Placental pericyte (primary cell): ENCODE measurements around the gene KPNA2.

- CAGE, long polyA plus RNA: no peak
Observed at GRCh38 chr17:67615140-67615685, 102.5 kb upstream of the NOL11 start.

GRCh38 chr17:67657396-67657622 lies 60.4 kb upstream of the NOL11 start:
- CAGE, long polyA plus RNA: no peak

DNA sequence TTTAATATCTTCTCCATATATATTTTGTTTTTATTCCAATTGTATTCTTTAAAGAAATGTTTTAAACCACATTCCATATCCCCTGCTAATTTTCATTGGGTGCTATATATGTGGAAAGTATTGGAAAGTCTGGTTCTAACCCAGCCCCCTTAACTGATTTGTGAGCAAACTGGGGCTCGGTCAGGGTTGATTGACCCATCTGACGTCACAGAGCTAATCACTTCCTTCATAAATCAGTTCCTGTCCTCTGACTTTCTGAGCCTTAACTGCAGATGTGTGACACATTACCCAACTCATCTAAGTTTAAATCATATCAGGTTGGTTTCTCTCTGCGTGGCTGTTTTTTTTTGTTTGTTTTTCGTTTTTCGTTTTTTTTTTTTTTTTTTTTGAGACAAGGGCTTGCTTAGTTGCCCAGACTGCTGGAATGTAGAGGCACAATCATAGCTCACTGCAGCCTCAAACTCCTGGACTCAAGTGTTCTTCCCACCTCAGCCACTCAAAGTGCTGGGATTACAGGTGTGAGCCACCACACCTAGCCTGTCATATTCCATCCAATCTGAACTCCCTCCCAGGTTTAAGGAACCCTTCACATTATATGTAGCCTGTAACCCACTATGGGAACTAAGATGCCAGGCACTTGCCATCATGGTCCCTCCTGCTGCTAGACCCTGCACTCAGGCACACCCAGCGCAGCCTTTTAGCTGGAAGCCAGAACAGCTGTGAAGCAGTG lies 7.1 kb upstream of the BPTF start:
- CAGE, long polyA plus RNA: no peak

DNA sequence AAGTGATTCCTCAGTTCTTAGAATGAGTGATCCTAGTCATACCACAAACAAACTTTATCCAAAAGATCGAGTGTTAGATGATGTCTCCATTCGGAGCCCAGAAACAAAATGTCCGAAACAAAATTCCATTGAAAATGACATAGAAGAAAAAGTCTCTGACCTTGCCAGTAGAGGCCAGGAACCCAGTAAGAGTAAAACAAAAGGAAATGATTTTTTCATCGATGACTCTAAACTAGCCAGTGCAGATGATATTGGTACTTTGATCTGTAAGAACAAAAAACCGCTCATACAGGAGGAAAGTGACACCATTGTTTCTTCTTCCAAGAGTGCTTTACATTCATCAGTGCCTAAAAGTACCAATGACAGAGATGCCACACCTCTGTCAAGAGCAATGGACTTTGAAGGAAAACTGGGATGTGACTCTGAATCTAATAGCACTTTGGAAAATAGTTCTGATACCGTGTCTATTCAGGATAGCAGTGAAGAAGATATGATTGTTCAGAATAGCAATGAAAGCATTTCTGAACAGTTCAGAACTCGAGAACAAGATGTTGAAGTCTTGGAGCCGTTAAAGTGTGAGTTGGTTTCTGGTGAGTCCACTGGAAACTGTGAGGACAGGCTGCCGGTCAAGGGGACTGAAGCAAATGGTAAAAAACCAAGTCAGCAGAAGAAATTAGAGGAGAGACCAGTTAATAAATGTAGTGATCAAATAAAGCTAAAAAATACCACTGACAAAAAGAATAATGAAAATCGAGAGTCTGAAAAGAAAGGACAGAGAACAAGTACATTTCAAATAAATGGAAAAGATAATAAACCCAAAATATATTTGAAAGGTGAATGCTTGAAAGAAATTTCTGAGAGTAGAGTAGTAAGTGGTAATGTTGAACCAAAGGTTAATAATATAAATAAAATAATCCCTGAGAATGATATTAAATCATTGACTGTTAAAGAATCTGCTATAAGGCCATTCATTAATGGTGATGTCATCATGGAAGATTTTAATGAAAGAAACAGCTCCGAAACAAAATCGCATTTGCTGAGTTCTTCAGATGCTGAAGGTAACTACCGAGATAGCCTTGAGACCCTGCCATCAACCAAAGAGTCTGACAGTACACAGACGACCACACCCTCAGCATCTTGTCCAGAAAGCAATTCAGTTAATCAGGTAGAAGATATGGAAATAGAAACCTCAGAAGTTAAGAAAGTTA lies 84.6 kb downstream of the C17orf58 start:
- CAGE, long polyA plus RNA: no peak

DNA sequence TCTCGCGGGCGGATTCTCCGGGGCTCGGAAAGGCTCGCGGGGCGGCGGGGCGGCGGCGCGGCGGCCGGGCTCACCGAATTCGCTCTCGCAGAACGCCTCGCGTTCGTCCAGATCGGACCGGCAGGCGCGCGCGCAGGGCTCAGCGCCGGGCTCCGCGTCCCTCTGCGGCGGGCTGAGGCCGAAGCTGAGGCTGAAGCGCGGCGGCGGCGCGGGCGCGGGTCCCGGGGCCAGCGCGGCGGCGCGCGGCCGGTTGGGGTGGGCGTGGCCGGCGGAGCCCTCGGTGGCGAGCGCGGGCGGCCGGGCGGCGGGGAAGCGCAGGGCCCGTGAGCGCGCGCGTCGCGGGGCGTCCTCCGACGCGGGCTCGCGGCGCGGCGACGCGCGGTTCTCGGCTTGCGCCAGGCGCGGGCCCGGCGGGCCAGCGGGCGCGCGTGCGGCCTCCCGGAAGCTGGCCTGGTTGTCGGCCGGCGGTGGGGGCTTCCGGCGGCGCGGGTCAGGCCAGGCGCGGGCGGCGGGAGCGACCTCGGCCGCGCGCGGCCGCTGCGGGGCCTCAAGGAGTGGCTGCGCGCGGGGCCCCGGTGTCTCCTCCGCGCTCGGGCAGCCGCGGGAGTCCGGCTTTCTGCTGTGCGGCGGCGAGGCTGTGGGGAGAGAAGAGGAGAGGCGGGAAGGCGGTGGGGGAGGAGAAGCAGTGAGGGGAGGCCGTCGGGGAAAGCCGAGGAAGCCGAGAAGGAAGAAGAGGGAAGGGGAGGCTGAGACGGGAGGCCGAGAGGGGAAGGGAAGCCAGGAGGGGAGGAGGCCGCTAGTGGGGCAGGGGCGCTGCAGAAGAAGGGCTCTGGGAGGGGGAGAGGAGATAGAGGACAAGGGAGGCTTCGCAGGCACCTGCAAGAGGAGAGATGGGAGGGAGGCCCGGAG lies 2.7 kb downstream of the C17orf58 start:
- CAGE, long polyA plus RNA: no peak

DNA sequence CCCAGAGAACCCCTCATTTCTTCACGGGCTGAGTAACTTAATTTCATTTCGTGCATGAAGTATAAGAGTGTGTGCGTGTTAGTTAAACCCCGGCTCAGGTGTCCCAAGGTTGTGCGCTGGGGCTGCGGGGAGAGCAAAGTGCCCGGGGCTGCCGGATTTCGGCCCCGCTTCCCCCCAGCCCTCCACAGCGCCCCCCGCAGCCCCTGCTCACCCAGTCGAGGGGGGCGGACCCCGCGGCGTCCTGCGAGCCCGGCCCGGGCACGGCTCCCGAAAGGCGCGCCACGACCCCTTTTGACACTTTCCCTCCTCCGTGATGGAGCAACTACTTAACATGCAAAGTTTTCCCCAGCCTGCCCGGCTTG lies 756 bp downstream of the C17orf58 start:
- CAGE, long polyA plus RNA: no peak

DNA sequence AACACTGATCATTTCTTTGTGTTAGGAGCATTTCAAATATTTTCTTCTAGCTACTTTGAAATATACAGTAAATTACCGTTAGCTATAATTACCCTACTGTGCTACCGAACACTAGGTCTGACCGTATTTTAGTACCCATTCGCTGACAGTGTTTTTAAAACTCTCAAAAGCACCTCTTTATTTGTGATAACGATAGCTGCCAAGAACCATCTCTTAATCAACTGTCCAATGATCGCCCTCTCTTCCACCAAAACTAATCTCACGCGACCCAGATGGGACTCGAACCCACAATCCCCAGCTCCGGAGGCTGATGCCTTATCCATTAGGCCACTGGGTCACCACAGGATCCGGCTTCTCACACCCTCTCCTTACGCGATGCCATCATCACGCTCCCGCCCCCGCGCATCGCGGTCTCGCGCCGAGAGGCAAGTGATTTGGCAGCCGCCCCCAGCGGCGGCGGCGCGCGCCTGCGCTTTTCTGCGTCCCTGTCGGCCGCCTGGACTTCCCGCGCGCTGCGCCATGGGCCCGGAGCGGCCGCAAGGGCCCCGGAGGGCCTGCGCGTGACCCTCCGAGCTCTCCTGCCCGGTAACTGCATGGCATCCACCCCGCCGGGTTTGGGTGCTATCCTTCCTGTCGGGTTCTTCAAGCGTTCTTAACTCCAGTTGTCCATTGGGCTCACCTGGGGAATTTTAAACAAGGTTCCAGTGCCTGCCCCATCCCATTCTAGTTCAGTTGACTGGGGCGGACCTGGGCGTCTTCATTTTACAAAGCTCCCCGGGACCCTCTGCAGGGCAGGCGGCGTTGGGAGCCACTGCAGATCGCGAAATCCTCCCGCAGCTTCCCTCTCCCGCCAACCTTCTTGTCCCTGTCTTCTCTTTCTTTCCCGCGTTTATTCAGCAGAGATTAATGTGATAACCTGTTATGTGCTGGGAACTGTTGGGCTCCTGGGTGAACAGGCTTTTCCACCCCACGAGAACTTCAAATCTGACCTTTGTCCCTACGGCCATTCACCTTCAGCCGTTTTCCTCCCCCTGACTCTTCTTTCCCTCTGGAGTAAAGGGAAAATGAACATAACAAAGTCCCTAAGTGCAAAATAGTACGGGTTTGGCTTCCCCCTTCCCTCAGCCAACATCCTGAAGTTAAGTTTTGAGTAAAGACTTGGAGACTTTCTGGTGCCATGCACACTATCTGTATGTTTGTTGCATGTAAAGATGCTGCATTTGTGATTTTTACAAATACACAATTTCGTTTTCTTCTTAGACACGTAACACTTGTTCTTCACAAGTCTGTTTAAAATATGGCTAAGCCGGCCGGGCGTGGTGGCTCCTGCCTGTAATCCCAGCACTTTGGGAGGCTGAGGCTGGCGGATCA lies 15.4 kb upstream of the KPNA2 start:
- CAGE, long polyA plus RNA: no peak

GRCh38 chr17:68035627-68036722 lies at the start of gene KPNA2:
Gene KPNA2 (plus strand): TSS chr17:68035735.
- CAGE, long polyA plus RNA: no peak

DNA sequence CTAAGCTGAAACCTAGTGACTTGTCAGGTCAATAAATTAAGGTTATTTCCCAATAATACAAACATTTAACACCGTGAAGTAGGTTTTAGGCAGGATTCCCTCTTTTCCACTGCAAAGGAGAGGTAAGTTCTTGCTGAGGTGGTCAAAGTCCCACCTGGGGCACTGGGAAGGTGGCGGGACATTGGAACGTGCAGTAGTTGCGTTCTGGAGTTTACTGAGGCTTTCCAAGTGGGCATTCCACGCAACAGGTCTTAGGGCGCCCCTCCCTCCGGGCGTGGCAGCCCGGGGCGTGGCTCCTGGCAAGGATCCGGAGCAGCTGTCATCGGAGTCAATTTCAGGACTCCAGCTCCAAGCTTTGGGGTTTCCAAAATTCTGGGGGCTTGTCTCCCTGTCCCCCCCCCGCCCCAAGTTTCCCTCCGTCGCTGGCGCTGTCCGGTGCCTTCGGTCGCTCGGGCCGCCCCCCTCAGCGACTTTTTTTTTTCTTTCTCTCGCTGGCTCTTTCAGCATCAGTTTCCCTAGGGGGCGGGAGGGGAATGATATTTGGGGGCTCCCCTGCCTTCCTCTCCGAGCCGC lies 43.1 kb upstream of the AMZ2 start:
- CAGE, long polyA plus RNA: no peak

DNA sequence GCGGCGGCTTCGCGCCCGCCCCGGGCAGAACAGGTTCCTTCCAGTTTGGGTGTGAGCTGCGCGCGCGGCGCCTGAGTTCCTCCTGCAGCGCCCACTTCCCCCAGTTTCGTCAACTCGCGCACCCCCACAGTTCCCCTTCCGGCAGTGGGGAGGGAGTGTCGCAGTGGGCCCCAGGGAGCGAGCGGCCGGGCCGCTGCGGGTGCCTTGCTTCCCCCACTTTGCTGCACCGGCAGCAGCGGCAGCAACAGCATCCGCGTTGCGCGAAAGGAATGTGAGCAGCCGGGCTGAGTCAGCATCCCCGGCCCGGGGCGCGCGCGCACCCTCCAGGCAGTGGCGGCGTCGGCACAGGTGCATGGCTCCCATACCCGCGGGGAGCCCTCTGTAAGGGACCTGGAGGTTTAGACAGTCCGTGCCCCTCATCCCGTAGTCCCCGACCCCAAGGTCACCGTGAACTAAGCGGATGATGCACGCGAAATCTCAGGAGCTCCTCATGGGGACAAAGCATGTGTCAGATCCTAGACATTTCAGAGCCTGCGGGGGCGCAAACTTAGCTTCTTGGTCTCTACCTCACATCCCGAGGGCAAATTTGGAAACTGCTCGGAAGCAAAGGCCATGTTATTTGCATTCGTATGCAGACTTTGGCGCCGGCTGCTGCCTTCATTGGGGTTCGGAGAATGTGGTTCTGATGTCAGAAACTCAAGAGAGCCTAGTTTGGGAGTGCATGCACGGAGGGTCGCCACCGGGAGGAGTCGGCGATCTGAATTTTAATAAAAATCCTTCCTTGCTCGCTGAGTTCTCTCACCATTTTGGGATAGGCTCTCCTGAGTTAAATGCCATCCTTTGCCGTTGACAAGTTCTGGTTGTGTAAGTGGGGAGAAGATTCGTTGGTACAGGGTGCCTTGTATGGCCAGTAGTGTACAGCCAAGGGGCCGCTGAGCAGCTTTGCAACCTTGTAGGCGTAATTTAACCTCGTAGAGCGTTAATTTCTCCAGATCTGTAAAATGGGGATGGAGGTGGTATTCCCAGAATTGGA lies 941 bp downstream of the ARSG start:
- CAGE, long polyA plus RNA: no peak

- CAGE, long polyA plus RNA: no peak
Observed at GRCh38 chr17:68296498-68297277, 5.4 kb downstream of the ARSG start.

DNA sequence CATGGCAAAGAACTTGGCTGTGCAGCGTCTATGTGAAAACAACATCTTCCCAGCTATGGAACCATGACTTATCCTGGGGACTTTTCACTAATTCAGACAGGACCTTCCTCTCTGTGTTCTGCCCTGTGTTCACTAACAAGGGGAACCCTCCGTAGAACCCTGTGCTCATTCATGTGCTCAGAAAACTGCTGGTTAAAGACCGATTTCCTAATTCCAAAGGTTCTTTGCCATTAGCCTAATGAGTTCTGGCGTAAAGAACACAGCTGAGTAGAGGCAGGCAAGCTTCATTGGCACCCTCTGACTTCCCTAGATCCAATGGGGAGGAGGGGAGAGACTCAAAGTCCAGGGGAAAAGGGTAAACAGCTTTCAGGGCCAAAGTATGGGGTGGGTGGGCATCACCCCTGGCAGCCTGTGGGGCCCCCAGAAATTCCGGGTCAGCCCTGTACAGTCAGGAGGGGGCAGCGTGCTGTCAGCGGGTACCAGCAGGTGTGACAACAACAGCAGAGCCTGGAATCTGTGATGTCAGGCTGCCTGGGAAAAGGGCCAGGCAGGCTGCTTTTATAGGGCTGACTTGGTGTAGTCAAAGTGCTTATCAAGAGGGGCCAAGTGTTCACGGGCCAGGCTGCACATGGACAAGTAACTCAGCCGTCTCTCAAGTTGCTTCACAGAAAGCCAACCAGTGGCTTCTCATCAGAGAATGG lies 71.0 kb downstream of the WIPI1 start:
- CAGE, long polyA plus RNA: no peak

DNA sequence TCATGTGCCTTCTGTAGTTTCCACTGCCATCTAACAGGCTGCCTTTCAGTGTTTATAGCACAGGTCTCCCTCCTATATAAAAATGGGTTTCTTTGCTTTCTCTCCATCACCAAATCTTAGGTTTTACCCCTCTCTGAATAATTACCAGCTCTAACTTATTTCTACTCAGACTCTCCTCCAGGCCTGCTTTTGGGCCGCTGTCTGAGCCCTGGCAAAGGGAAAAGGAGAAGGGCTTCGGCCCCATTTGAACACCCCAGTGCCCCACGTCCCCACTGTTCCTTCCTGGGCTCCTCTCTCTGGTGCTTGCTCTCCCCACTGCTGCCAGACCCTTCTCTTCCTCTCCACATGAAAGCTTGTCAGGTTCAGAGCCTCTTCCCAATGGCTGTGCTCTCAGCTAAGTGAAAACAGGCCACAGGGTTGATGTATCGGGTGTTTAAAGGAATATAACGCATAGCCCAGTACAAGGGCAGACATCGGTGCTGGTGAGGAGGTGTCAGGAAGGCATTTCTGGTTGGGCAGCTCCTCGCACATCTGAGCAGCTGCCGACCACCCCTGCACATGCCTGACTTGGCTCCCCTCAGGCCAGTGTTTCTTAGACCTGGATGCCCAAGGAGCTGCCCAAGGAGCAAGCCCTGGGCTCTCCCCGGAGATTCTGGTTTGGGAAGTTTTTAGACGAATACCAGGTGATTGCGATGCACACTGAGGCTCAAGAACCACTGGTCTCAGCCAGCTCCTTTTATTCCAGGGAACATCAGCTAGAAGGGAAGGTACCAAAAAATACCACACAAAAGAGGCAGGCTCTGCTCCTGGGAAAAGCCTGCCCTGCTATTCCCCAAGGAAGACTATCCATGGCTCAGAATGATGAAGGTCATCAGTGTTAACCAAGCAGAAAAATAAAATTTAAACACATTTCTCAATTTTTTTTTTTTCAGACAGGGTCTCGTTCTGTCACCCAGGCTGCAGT lies 11.7 kb downstream of the WIPI1 start:
- CAGE, long polyA plus RNA: no peak

GRCh38 chr17:68446395-68447178 lies 10.7 kb downstream of the WIPI1 start:
- CAGE, long polyA plus RNA: no peak

- CAGE, long polyA plus RNA: no peak
Observed at GRCh38 chr17:68462459-68463410, 5.4 kb upstream of the WIPI1 start.

DNA sequence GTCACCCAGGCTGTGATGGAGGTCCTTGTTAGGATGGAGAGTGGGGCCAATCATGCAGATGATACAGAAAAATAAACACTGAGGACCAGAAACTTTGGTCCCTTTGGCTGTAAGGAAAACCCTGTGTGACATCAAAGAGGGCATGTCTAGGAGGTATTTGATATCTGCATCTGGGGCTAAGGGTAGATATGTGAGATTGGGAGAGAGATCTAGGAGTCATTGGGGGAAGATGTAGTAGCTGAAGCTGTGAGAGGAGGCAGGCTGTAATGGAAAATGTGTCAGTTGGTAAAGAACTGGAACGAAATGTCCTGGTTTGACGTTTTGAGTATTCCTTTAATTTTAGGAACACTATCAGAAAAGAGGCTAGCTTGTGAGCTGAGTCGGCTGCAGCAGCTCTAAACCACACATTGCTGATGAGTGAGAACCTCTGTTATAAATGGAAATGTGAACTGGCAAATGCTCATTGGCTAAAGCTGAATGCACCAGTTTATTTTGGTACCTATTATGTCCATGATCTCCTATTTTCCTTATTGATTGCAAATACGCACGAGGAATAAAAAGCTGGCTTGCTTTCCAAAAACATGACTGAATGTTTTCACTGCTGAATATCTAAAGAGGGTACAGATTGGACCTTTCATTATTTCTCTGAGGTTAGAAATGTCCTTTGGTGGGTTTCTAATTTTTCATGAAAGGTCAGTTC lies 11.0 kb upstream of the WIPI1 start:
- CAGE, long polyA plus RNA: no peak

DNA sequence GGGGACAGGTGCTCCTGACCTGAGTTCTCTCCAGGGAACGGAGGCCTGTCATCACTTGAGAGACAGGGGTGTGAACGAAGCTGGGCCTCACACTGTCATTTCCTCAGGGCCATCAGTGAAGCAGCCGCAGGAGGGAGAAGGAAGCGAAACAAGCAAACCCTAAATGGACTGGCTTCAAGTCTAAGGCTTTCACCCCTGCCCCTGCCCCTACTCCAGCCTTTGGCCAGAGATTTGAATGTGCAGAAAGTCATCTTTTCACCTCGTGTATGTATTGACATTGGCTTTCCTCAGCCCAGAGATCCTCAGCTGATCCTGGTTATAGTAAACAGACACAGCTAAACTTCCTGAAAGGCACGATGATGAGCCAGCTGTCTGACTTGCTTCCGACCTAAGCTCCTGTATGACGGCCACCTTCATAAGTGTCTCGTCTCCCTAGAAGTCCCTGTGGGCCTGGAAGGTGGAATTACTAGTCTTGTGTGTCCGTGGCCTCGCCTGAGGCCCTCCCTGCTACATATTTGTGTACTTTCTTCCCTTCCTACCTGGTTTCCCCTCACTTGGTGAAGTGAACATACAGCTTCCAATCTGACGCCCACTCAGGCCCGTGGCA lies 27.9 kb downstream of the PRKAR1A start:
- CAGE, long polyA plus RNA: no peak

DNA sequence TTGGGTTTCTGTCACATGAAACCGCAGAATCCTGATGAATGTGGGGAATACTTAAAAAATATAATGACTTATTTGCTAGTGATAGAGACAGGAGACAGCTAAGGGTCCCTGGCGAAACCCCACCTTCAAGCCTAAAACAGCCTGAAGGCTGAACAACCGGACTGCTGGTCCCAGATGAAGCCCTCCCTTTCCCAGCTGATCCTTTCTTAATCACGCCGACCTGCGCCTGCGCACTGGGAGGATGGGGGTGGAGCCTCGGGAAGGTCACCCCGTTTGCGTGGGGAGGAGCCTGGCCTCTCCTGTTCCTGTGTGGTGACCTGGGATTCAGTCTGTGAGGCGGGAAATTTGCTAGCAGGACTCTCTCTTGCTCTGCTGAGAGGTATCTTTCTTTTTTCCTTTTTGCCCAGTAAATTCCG lies 9.7 kb downstream of the FAM20A start:
- CAGE, long polyA plus RNA: no peak

DNA sequence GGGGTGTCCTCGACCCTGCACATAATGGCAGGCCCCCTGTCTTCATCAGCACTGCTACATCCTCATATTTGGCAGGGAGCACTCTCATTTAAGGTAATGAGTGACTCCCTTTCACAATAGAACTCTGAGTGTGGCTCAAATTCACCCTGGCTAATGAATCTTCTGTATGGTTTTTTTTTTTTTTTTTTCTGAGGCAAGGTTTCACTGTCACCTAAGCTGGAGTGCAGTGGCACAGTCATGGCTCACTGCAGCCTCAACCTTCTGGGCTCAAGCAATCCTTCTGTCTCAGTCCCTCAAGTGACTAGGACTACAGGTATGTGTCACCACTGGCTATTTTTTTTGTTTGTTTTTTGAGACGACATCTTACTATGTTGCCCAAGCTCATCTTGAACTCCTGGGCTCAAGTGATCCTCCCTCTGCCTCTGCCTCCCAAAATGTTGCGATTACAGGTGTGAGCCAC lies 3.3 kb downstream of the FAM20A start:
- CAGE, long polyA plus RNA: no peak

GRCh38 chr17:68627734-68628487 lies 26.7 kb upstream of the FAM20A start:
- CAGE, long polyA plus RNA: no peak